ENCODE data around the genes TSPAN9 and KCNA6.

DNA sequence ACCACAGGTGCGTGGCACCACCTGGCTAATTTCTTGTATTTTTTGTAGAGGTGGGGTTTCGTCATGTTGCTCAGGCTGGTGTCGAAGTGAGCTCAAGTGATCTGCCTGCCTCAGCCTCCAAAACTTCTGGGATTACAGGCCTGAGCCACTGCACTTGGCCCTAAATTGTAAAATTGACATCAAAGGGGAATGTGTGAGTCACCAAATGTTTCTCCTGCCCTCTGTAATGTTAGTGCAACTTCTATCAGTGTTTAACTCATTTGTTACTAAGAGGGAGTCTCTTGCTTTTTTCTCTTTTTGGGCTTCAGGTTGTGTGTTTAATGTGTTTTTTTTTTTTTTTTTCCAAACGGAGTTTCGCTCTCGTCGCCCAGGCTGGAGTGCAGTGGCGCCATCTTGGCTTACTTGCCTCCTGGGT, 2.3 kb downstream of the TULP3 start:
- PRO-cap: unidirectional peak, minus-strand start at position 128 of the sequence
- RAMPAGE, long total RNA, 4 experiments: no peak in any of the 4 experiments

- PRO-cap: no peak
- RAMPAGE, long total RNA, 4 experiments: no peak in any of the 4 experiments
Measured at GRCh38 chr12:2944203-2944960, 14.8 kb upstream of the TEAD4 start.

- PRO-cap: no peak
- RAMPAGE, long total RNA, 4 experiments: no peak in any of the 4 experiments
Measured at GRCh38 chr12:3033482-3034048, 43.6 kb upstream of the TSPAN9 start.

- PRO-cap: bidirectional peak, plus-strand start at chr12:3076841, minus-strand start at chr12:3076810; bidirectional peak, plus-strand start at chr12:3076957, minus-strand start at chr12:3077012; bidirectional peak, plus-strand start at chr12:3077379, minus-strand start at chr12:3077272
- RAMPAGE, long total RNA, 4 experiments: start-site peak on the plus strand in 3 of 4 experiments, at chr12:3077361-3077447 at its widest, 57 to 124 reads per replicate
Measured at GRCh38 chr12:3076523-3077776, at the start of gene TSPAN9. TSPAN9 (plus strand) TSS chr12:3077379.

GRCh38 chr12:3119674-3120881, 42.9 kb downstream of the TSPAN9 start:
- PRO-cap: unidirectional peak, plus-strand start at chr12:3119995
- RAMPAGE, long total RNA, 4 experiments: no peak in any of the 4 experiments

DNA sequence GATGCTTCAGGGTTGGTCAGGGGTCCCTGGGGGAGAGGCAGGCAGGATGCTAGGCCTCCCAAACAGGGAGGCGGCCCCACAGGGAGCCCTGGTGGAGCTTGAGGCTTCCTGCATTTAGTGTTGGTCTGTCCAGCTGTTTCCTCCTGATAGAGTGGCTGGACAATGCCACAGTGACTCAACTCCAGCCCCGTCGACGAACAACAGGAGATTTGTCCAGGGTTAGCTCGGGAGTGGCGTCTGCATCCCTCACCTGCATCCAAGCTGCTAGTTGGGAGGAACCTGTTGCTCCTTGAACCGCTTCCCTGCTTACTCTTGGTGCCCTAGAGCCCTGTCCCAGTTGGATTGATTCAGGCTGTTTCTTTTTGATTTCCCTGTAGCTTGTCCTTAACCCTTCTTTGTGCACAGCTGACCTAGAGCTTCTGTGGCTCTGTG, 45.8 kb downstream of the TSPAN9 start:
- PRO-cap: no peak
- RAMPAGE, long total RNA, 4 experiments: no peak in any of the 4 experiments

DNA sequence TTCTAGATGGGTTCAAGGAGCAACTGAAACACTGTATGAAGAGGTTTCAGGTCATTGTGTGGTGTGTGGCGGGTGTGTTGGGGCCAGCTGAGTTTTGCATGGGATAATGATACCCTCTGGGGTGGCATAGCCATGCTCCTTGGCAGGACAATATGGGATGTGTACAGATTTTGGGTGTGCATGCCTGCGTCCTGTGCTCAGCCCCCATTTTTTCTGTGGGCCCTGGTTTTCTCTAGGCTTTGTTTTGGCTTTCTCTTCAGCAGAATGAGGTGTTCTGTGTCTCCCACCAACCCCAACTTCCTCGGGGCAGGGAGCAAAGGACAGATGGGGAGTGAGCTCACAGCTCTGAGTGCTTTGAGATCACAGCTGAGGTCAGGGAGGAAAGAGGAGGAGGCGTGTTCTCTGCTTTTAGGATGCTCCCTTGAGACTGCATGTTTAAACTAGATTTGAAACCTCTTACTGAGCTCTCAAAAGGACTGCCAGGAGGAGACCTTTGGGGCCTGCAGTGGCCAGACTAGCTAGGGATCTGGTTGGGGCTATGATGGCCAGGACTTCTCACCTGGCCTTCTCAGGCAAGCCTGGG, 140.9 kb downstream of the TSPAN9 start:
- PRO-cap: no peak
- RAMPAGE, long total RNA, 4 experiments: no peak in any of the 4 experiments

GRCh38 chr12:3218526-3218858, 141.3 kb downstream of the TSPAN9 start:
- PRO-cap: no peak
- RAMPAGE, long total RNA, 4 experiments: no peak in any of the 4 experiments

GRCh38 chr12:3255737-3256678, 178.8 kb downstream of the TSPAN9 start:
- PRO-cap: no peak
- RAMPAGE, long total RNA, 4 experiments: no peak in any of the 4 experiments

DNA sequence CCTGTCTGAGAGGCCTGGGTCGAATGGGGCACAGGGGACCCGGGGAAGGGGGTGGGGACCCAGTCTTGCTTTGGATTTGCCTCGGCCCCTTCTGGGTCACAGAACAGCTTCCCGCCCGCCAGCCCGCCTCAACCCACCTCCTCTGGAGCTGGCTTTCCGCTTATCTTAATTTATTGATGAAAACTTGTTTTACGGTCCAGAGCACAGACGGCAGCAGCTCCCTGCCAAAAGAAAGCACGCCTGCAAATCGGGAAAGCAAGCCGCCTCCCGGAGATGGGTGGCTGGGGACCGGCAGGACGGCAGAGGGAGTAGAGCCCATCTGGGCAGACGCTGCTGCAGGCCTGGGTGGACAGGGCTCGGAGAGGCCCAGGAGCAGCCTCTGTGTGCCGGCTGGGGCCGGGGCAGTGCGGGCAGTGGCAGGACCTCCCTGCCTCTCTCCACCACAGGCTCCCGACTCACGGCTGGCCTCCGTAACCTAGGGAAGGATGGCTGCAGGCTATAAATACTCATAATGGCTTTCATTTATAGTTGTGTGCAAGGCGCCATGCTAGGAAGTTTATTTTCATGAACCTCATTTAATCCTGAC, 187.1 kb downstream of the TSPAN9 start:
- PRO-cap: no peak
- RAMPAGE, long total RNA, 4 experiments: no peak in any of the 4 experiments

DNA sequence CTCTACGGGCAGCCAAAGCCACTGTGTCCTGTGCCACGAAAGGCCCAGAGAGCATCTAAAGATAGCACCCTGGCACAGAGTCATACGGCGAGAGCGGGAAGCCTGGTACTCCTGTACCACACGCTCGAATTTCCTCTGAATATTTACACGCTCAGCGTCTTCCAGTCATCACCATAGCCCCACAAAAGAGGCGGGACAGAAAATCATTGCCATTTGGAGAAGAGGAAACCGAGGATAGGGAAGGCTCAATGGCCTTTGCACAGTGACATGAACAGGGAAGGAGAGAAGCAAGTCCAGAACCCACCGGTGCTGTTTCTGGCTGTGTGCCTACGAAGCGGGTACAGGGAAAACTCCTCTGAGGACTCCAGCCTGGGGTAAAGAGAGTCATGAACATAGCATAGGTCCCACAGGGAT, 39.7 kb downstream of the PRMT8 start:
- PRO-cap: no peak
- RAMPAGE, long total RNA, 4 experiments: no peak in any of the 4 experiments

DNA sequence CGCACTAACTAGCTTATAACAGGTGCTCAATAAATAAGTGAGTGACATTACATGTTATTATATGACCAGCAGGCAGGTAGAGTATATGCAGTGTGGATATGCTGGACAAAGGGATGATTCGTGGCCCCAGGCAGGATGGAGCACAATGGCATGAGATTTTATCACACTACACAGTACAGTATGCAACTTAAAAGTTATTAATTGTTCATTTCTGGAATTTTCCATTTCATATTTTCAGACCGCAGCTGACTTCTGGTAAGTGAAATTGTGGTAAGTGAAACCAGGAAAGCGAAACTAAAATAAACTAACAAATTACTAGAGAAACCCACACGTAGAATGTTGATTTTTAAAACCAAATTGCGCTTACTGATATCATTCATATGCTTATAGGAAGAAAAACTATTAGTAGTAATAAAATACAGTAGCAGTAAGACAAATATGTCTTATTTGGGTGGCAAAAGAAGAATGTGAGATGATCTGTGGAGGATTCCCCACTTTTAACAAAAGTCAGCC, 3.3 kb downstream of the PARP11 start:
- PRO-cap: no peak
- RAMPAGE, long total RNA, 4 experiments: no peak in any of the 4 experiments

- PRO-cap: no peak
- RAMPAGE, long total RNA, 4 experiments: no peak in any of the 4 experiments
Measured at GRCh38 chr12:3951456-3952053, 78.4 kb upstream of the PARP11 start.

- PRO-cap: no peak
- RAMPAGE, long total RNA, 4 experiments: no peak in any of the 4 experiments
Measured at GRCh38 chr12:4572680-4573084, 10.7 kb downstream of the DYRK4 start.

- PRO-cap: no peak
- RAMPAGE, long total RNA, 4 experiments: no peak in any of the 4 experiments
Measured at GRCh38 chr12:4644902-4645541, 3.8 kb downstream of the AKAP3 start.

DNA sequence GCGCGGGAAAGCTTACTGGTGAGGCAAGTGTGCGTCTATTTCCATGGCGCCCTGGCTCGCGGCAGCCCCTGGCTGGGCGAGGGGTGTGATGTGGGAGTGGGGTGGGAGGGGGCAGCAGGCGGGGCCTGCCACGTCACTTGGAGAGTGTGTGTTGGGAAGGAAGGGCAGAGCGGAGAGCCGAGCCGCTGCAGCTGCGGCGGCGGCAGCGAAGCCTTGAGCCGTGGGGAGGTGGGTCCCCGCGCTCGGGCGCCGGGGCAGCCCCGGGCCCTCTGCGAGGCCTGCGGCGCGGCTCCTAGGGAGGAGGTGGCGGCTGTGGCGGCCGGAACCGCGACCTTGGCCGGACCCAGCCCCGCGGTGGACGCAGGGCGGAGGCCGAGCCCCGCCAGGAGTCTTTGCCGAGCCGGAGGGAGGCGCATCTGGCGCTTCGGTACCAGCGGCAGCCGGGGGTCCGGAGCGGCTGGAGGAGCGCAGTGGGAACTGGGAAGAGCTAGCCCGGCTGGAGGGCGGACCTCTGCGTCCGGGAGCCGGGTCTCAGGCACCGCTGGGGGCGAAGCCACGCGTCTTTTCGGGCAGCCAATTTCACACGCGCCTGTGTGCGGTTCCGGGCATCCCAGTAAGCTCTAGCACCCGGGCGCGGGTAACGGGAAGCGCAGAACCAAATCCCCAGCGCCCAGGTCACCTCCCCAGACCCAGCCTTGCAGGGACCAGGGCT, at the start of gene KCNA6:
Gene KCNA6, plus strand, starts transcription at position 167 of the 712 bp plus-strand sequence.
- PRO-cap: no peak
- RAMPAGE, long total RNA, 4 experiments: no peak in any of the 4 experiments

DNA sequence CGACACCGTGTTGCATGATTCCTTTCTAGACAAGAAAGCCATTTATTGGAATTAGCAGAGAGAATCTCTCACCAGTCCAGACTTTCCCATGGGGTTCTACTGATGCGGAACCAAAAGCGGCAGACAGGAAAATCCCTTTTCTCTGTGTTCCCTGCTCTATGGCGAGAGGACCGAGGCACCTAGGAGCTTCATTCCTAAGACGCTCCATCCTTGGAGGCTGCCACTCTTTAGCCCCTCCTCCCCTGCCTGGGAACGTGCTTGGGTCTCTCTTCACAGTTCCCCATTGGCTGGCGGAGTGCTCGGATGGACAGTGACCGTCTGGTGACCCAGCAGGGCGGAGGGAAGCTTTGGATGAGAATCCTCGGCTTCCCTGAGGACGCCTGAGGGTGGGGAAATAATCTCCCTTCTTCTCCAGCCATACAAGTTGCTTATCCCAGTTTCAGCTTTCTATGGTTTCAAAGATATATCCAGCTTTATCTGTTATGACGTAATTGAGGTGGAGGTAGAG, 37.3 kb downstream of the KCNA5 start:
- PRO-cap: no peak
- RAMPAGE, long total RNA, 4 experiments: no peak in any of the 4 experiments

- PRO-cap: no peak
- RAMPAGE, long total RNA, 4 experiments: start-site peak on the plus strand in 1 of 4 experiments, at chr12:5121957-5121998 at its widest, 8 reads per replicate
Measured at GRCh38 chr12:5121829-5122169, 78.1 kb downstream of the KCNA5 start.

- PRO-cap: no peak
- RAMPAGE, long total RNA, 4 experiments: no peak in any of the 4 experiments
Measured at GRCh38 chr12:5171005-5171392, 127.3 kb downstream of the KCNA5 start.

- PRO-cap: unidirectional peak, minus-strand start at chr12:5309781
- RAMPAGE, long total RNA, 4 experiments: no peak in any of the 4 experiments
Measured at GRCh38 chr12:5309499-5310230, 122.2 kb upstream of the NTF3 start.